GM23248 (cell line): ENCODE measurements around the gene UNC13B.

DNA sequence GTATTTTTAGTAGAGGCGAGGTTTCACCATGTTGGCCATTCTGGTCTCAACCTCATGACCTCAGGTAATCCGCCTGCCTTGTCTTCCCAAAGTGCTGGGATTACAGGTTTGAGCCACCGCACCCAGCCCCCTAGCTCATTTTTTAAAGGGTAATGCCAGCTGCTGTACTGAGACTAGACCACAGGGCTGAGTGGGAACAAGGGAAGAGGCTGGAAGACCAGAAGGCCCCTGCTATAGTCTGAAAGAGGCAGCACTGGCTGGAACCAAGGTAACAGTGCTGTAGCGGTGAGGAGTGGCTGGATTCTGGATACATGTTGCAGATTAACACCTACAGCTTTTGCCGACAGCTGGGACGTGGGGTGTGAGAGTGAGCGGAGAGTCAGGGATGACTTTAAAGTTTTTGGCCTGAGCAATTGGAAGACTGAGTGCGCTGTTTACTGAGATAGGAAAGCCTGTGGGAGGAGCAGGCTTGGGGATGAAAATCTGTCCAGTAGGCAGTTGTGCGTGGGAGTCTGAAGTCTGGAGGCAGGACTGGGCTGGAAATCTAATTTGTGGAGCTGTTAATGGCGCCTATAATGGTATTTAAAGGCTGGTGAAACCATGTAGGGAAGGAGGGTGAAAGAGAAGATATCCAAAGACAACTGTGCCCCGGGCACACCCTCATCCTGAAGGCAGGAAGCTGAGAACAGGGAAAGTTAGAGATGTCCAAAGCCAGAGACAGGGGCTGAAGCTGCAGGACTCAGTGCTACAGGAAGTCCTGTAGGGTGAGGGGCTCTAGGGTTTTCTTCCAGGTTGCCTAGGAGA, 26.5 kb downstream of the AQP7 start:
- RAMPAGE, long total RNA, result no peak

GRCh38 chr9:33394973-33395812, 7.2 kb downstream of the AQP7 start:
- RAMPAGE, long total RNA, result no peak

GRCh38 chr9:33721924-33722460, 73.4 kb upstream of the PRSS3 start:
- RAMPAGE, long total RNA, result no peak

- RAMPAGE, long total RNA, result no peak
Measured at GRCh38 chr9:33817515-33818152, 674 bp downstream of the UBE2R2 start.

DNA sequence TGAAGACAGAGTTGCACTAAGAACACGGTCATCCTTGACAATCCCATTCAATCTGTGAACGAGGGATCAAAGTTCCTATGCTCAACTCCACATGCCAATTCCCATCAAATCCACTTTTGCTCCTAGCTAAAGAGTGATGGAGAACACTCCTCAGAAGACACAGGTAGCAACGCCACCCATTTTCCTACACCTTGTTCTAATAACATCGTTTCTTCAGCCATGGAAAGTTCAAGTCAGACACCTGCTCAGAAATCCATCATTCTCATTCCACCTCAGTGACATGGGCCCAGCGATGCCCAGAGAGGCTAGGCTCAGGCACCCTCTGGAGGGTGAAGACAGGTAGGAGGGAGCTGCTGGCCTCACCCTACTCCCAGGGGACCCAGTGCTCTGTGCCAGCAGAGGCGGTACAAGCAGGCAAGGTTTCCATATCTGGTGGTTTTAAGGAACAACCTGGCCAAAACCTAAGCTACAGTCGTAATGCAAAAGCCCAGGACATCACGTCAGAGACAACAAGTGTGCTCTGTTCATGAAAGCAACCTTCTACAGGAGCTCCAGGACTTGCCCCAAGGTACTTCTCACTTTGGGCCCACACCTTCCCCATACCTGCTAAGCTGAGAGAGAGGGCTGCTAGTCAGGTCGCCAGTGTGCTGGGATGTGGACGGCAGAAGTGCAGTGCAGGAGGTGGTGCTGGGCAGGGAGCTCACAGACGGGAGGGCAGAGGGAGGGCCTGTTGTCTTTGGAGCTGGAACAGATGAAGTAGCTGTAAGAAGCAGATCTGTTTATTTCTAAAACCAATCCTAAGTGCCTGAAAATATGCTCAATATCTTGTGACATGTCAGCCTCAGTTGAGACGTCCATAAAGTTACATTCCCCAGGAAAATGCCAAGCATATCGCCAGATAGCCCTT, 115.5 kb downstream of the UBAP2 start:
- RAMPAGE, long total RNA, result no peak

DNA sequence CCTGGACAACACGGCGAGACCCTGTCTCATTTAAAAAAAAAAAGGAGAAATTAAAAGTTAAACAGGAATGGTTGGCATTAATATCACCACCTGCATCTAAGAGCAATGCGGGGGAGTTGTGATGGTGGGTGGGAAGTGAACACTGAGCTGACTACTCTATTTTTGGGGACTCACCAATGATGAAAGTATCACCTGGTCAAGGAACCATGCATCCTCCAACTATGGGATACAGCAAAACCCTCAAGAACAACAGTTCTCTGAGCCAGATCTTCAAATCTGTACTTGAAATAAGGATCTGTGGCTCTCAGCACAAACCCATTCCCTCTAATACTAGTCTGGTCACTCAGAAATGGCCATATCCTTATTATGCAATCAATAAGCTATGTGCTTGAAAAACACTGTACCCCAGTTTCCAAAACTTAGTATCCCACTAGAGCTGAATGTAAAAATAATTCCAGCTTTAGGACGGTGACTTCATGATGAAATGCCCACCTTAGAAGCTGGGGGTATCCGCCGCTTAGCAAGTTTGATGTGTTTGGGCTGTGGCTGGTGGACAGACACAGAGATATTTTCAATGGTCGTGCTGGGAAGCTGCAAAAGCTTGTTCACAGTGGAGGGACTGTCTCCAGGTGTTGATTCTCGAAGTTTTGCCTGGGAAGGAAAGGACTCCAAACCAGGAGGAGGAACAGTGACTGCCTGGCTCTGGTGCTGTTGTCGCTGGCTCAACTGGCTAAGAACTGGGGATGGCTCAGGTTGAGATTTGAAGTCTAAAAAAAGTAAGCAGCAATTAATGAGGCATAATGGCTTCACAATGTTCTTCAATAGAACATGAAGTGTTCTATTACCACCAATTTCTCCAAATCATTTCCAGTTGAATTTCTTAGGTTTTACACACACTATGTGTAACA, 104.6 kb downstream of the UBAP2 start:
- RAMPAGE, long total RNA, result no peak

- RAMPAGE, long total RNA, result no peak
Measured at GRCh38 chr9:34073043-34073614, 24.4 kb upstream of the UBAP2 start.

- RAMPAGE, long total RNA, result no peak
Measured at GRCh38 chr9:34179707-34179908, 765 bp downstream of the UBAP1 start.

GRCh38 chr9:34334080-34334867, 4.9 kb downstream of the NUDT2 start:
- RAMPAGE, long total RNA, result no peak

- RAMPAGE, long total RNA, result no peak
Measured at GRCh38 chr9:34345919-34346170, 16.5 kb downstream of the NUDT2 start.

DNA sequence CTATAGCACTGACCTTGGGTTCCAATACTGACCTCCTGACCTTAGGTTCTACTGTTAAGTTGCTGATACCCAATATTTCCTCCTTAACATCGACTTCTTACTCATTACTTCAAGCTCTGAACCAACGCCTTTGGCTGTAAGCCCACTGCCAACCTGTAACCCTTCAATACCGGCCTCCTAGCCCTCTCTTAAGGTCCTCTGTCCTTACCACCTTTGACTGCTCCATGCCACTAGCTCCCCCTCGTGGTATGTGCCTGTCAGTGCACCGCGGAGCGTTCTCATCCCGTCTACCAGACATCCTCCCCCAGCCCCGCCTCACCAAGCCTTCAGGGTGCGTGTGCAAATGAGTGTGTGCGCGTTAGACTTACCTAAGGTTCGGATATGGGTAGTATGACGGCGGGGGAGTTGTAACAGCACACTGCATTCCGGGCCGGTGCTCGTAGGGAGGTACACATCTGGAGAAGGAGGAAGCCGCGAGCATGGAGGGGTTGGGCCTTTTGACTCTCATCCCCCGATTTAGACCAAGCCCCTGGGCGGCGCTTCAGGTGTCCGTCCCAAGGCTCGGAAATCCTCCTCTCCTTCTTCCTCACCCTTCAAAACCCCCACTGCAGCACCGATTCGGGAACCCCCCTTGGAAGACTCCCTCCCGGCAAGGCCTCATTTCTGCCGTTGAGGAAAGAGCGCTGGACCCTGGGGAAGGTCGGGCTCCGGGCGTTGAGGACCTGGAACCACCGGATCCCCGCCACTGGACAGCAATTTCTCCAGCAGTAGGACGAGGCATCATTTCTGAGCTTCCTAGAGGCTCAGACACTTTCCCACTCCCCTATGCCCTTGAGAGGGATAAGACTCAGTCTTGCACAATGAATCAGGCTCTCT, 2.8 kb upstream of the MYORG start:
- RAMPAGE, long total RNA, result no peak

GRCh38 chr9:34402743-34402956, 5.0 kb upstream of the C9orf24 start:
- RAMPAGE, long total RNA, result no peak

- RAMPAGE, long total RNA, result no peak
Measured at GRCh38 chr9:34481844-34482163, 23.2 kb downstream of the DNAI1 start.

GRCh38 chr9:34576957-34577439, 12.5 kb downstream of the CNTFR start:
- RAMPAGE, long total RNA, result no peak

GRCh38 chr9:34578102-34578609, 11.4 kb downstream of the CNTFR start:
- RAMPAGE, long total RNA, result no peak

DNA sequence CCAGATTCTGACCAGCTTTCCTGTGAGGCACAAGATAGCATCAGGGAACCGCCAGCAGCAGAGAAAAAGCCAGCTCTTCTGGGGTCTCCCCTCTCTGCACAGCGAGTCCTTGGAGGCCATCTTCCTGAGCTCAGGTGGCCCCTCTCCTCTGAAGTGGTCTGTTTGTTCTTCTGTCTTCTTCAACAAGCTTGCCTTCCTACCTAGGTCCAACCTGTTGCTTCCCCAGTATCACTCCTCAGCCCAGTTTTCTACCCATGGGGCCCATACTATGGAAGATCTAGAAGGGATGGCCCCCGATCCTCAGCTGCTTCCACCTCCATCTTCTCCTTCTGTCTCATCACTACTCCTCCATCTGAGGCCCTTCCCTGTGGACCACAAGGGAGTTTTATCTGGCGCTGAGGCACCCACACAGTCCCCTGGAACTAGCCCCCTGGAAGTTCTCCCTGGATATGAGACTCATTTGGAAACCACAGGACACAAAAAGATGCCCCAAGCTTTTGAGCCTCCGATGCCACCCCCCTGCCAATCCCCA, 1.2 kb downstream of the C9orf131 start:
- RAMPAGE, long total RNA, result no peak

- RAMPAGE, long total RNA, result no peak
Measured at GRCh38 chr9:35055779-35056550, 13.9 kb downstream of the C9orf131 start.

GRCh38 chr9:35114775-35115600, 674 bp downstream of the ATOSB start:
- RAMPAGE, long total RNA, result no peak

- RAMPAGE, long total RNA, result no peak
Measured at GRCh38 chr9:35161658-35162423, at the start of gene UNC13B. Gene UNC13B, plus strand, starts transcription at chr9:35162009.

GRCh38 chr9:35344559-35345077, 145.3 kb upstream of the RUSC2 start:
- RAMPAGE, long total RNA, result no peak